ENCODE data around the genes SLC17A4, H3C1, H1-6 and BTN3A1.

- RAMPAGE, total RNA = no peak
Measured at GRCh38 chr6:25754381-25755069, at the start of gene SLC17A4. TSS of gene SLC17A4 (plus strand) at chr6:25754742.

- RAMPAGE, total RNA = no peak
Measured at GRCh38 chr6:25872856-25873393, 1.1 kb downstream of the SLC17A3 start.

DNA sequence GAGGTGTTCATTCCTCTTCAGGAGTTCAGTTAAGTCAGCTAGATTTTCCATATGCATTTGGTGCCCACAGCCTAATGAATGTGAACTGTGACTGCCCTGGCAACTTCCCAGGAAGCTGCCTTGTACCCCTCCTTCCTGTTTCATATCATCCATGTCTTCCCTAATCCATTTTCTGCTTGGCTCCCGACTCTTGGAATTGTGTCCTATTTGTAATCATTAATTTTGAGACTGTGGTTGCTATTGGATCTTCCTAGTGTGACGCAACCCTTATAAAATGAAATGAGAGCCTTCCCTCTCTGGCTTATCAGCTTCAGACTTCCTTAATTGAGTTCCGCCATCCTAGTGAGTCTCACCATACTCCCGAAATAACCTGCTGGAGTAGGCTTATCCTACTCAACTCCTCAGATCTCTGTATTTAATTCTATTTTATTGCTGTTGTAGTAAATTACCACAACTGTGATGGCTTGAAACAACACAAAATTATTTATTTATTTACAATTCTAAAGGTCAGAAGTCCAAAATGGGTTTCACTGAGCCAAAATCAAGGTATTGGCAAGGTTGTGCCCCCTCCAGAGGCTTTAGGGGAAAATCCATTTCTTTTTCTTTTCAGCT, 685 bp upstream of the SLC17A2 start:
- RAMPAGE, total RNA = no peak

- RAMPAGE, total RNA = no peak
Measured at GRCh38 chr6:25962945-25964081, 711 bp downstream of the TRIM38 start.

DNA sequence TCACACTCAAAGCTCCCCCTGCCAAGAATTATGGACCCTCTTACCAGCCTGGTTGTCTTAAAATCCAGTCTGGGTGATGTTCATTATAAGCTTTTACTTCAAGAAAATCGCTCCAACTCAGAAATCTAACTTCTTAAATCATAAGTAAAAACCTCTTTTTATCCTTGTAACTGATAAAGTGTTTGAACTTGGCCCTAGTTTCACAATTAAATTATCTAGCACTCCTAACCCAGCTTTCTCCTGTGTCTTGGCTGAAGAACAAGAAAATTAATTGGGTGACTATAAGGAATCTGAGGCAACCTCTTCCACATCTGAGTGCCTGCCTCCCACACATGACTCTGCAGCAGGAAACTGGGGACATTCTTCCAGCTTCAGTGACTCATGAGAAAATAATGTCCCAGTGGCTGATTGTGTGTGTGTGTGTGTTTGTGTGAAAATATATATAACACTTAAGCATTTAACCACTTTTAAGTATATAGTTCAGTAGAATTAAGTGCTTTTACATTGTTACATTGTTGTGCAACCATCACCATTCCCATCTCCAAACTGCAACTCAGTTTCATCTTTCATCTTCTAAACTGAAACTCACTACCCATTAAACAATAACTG, 8.5 kb downstream of the TRIM38 start:
- RAMPAGE, total RNA = no peak

DNA sequence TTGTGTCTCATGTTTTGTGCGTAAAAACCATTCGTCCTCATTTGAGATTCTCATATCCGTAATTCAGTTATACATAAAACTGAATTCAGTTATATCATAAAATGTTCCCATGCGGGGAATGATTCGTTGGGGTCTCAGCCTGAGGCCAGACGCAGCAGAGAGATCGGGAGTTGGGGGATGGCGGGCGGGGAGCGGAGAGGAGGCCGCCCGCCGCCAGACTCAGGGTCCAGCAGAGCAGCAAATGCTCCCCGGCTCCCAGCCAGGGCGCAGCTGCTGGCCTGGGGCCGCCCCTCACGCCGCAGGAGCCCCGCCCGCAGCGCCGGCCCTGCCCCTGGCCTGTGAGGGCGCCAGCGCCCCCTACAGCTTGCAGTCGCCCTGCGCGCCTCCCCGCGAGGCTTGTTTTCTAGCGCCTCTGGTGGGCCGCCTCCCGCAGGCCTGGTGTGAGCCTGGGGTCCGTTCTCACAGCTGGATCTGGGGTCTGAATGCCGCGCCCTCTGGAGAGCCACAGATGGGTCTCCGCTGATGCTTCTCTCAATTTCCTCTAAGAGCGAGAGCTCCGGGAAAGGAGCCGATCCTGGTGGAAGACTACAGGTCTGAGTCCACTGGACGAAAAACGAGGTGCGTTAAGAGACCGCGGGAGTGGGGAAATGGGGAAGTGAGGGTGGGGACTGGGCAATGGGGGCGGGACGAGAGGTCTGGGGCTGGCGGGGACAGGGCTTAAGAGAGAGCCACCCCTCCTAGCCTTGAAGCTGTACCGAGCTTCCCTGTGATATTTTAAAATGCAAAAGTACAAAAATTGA, 25.1 kb downstream of the H1-1 start:
- RAMPAGE, total RNA = no peak

- RAMPAGE, total RNA = no peak
Measured at GRCh38 chr6:26015981-26017213, 1.2 kb downstream of the H1-1 start.

DNA sequence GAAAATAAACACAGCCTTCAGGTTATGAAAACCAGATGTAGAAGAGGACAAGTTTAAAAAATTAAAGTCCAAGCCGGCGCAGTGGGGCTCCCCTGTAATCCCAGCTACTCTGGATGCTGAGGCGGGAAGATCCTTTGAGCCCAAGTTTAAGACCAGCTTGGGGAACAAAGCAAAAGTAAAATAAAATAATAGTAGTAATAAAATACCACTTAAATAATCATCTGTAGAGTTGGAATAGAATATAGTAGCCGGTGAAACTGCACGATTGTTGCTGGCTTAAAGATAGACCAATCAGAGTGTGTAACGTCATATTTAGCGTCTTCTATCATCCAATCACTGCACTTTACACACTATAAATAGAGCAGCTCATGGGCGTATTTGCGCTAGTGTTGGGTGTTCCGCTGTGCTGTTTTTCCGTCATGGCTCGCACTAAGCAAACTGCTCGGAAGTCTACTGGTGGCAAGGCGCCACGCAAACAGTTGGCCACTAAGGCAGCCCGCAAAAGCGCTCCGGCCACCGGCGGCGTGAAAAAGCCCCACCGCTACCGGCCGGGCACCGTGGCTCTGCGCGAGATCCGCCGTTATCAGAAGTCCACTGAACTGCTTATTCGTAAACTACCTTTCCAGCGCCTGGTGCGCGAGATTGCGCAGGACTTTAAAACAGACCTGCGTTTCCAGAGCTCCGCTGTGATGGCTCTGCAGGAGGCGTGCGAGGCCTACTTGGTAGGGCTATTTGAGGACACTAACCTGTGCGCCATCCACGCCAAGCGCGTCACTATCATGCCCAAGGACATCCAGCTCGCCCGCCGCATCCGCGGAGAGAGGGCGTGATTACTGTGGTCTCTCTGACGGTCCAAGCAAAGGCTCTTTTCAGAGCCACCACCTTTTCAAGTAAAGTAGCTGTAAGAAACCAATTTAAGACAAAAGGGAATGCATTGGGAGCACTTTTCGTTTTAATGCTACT, at the start of gene H3C1:
Gene H3C1, plus strand, starts transcription at position 381 of the 963 bp plus-strand sequence.
- RAMPAGE, total RNA = no peak

DNA sequence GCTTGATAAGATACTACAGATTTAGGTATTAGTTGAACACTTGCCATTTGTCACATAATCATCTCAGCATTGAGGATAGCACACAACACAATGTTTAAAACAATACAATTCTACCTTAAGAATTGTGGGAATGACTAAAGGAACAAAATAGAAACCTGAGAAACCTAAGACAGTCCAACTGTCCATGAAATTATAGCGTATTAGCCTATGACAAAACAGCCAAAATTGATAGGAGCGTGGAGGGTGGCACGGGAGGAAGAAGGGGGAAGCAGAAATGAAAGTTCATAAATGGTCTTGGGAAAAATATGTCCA, 2.2 kb downstream of the H1-2 start:
- RAMPAGE, total RNA = no peak

- RAMPAGE, total RNA = no peak
Measured at GRCh38 chr6:26054856-26055433, 1.3 kb downstream of the H1-2 start.

DNA sequence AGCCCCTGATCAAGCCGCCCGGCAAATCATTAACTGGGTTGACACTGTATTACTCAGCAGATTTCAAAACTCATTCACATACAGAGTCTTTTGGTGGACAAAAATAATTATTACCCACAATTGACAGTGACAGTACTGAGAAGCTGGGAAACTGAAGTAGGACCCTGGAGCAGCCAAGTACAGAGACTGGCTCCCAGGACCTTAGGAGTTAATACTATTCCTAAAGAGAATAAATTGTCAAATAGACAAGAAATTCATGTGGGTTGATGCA, 9.8 kb upstream of the H1-2 start:
- RAMPAGE, total RNA = no peak

GRCh38 chr6:26088388-26089184, 1.4 kb downstream of the HFE start:
- RAMPAGE, total RNA = no peak

GRCh38 chr6:26107959-26108249, at the start of gene H1-6:
TSS of gene H1-6 (minus strand) at chr6:26108135.
- RAMPAGE, total RNA = no peak

GRCh38 chr6:26311554-26312099, 26.3 kb upstream of the H4C8 start:
- RAMPAGE, total RNA = no peak

- RAMPAGE, total RNA = no peak
Measured at GRCh38 chr6:26312100-26312376, 26.7 kb upstream of the H4C8 start.

DNA sequence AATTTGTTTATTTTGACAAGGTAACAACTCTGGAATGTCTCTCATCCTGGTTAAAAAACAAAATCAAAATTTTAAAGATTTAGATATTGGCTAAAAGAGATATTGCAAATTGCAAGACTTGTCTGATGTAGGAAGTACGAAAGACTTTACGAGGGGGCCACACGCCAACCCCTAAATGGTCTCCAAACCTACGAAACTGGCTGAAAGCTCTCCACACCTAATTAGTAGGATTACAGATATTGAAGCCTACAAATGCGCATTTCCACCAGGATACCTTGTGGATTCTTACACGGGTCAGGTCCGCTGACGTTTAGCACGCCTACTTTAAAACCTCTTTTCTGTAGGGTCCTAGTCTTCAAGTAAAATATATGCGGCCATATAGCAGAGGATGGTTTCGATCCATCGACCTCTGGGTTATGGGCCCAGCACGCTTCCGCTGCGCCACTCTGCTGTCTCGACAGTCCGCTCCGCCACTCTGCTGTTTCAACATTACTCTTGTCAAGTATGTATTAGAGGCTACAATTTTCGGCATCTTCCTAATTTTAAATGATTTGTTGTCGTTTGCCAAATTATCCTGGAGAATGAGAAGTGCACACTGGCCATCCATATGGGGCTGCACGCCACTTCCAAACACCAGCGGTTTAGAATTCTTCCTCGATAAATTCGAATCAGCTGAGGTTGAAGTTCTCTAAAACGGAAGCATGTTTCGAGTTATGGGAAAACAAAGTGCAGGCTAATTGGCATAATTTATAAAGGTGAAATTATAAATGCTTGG, 27.6 kb upstream of the H4C8 start:
- RAMPAGE, total RNA = no peak

DNA sequence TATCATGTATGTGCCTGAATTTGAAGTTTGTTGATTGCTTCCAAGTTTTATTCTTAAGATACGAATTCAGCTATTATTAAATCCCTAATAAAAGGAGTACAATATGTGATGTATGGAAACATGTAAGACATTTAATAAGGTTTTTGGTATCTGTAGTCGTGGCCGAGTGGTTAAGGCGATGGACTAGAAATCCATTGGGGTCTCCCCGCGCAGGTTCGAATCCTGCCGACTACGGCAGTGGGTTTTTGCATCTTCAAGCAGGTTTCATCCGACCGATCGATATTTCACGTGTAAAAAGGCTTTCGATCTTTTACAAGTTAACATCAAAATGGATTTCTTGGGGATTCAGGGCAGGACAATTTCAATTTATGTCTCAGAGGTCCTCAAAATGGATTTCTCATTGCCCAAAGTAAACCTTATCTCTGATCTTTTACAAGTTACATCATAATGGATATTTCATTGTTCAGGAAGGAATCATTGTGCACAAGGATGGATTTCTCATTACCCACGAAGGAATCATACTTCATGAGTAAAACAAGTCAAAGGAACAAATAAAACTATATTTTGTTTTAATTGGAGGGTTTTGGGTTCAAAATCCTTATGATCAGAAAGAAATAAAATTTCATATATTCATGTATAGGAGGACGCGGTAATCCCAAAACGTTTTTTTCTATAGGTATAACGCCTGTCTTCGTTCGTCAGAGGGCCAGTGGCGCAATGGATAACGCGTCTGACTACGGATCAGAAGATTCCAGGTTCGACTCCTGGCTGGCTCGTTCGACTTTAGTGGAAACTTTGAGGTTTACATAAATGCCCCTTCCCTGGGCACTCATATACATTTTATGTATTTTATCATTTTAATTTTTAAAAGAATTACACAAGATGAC, 37.3 kb upstream of the BTN3A2 start:
- RAMPAGE, total RNA = no peak

- RAMPAGE, total RNA = no peak
Measured at GRCh38 chr6:26331421-26331788, 33.6 kb upstream of the BTN3A2 start.

DNA sequence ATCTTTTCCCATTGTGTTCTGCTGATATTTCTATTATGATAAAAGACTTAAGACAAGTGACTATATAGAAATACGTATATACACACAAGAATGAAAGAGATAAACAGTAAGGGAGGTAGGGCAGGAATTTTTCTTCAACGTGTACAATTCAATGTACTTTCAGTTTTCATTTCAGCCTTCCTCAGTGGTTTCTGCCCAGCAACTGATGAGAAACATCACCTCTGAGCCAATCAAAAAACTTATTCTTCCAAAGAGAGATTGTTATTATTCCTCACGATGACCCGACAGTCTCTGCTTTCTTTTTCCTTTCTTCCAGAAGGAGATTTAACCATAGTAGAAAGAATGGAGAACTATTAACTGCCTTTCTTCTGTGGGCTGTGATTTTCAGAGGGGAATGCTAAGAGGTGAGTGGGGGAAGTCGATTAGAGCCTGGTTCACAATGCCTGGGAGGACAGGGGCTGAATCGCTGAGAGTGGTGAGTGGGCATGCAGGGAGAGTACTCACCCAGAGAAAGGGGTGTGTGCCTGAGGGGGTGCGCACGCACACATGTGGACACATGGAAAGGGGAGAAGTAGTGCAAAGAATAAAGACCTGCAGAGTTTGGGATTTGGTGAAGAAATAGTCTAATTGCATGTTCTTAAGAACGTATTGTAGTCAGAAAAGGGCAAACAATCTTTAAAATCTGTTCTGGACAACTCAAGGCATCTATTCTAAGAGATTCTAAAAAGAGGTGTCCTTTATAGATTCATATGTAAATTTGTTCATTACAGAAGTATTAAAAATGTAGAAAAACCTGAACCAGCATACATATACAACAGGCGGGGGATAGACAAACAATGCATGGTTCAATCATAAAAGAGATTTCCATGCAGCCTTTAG, at the start of gene BTN3A1:
Gene BTN3A1, plus strand, starts transcription at position 267 of the 879 bp plus-strand sequence.
- RAMPAGE, total RNA = no peak

- RAMPAGE, total RNA = no peak
Measured at GRCh38 chr6:26420780-26422025, 19.1 kb upstream of the BTN3A3 start.